ENCODE results near the genes CDAN1, TGM7 and TERB2.

DNA sequence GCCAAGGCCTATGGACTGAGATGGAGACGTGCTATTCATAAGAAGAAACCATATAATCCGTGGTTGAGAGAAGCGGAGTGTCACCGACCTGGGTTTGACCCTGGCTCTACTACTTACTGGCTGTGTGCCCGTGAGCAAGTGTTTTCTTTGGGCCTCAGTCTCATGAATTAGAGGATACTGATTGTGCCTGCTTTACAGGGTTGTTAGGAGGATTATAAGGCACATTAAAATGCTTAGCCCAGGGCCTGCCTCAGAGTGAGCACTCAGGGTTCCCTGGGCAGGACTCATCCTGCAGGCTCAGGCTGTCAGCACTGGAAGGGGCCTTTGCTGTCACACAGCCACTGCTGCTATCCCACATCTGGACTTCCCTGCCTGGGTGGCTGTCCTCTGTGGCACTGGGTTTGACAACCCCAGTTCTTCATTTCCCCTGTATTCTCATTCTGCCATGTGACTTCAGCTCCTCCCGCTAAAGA is 4.7 kb downstream of the PLA2G4F start:
- RRBS: no CpG with 5 or more reads among the region's 6 CpGs

GRCh38 chr15:42408880-42409393 is 49.6 kb downstream of the CAPN3 start:
- RRBS: no CpG with 5 or more reads among the region's 10 CpGs

- RRBS: no CpG with 5 or more reads among the region's 5 CpGs
Observed at GRCh38 chr15:42491504-42491908, 565 bp upstream of the ZNF106 start.

- RRBS: no CpG with 5 or more reads among the region's 8 CpGs
Observed at GRCh38 chr15:42582617-42583507, 7.5 kb downstream of the STARD9 start.

DNA sequence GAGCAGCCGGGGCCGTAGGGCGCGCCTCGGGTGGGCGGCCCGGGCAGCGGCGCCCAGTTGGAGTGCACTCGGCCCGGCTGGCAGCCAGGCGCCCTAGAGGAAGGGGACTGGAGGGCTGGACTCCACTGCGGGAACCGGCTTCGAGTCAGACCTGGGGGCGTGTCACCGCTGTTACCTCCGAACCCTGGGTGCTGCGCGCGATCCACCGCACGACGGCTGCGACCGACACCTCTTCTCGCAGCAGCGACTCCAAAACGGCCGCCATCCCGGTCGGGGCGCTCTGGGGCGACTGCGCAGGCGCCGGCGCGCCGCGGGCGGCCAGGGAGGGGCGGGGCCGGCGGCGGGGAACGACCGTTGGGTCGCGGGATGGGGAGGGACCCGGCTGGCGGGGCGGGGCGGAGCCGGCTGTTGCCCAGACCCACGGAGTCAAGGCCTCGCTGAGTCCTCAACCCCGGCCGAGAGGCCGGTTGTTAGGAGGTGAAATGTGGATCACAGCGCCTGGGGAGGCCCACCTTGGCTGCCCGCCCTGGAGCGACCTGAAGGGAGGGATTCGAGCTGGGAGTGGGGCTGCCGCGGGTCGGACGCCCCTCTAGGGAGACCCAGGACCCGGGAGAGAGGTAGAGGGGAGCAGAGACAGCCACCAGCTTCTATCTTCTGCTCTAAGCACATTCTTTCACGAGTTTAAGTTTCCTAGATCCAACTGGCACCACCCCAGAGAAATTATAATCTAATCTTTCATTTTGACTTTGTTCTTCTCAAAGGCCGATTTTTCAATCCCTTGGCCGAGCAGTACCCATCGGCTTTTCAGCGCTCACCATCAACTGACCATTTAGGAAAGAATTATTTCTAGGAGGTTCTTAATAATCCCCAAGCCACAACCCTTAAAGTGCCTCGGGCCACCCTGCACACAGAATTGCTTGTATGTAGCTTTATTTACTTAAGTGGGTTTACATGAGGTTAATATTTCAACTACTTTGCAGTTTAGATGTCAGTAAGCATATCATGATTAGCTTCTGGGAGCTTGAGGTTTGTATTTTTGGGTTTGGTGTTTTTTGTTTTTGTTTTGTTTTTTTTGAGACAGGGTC is at the start of gene CDAN1:
CDAN1 (minus strand) TSS at position 291 of the 1,085 bp plus-strand sequence.
- RRBS: 1% methylated on average over 16 of the region's 75 CpGs

DNA sequence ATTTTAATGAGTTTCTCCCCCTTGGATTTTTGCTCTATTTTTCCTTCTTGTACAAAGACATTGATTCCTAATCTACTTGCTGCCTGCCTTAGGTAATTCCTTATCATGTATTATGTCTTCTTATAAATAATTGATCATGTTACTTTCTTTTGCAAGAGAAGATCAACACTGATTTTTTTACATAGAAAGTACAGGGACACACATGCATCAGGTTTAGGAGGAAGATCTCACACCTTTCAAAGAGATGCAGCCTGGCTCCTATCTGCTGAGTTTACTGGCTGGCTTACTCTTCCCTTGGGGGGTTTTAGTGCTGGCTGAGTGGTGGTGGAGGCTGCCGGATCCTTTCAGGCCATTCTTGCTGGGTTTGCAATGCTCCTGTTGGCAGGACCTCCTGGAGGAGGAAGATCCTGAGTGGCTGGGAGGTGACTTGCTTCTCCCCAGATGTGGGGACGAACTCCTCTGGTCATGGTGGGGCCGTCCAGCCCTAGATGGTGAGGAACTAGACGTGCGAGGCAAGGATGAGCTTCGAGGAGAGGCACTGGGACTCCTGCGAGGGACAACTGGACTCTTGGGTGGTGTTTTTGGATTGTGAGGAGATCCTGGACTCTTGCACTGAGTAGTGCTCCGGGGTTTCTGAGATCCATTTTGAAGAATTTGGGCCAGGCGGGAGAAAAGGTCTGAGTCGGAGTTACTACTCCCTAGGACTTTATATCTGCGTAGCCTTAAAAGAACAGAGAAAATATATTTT is 8.8 kb upstream of the CDAN1 start:
- RRBS: no CpG with 5 or more reads among the region's 11 CpGs

- RRBS: under 1% methylated on average over 9 of the region's 37 CpGs
Observed at GRCh38 chr15:43185686-43186303, 592 bp downstream of the CCNDBP1 start.

DNA sequence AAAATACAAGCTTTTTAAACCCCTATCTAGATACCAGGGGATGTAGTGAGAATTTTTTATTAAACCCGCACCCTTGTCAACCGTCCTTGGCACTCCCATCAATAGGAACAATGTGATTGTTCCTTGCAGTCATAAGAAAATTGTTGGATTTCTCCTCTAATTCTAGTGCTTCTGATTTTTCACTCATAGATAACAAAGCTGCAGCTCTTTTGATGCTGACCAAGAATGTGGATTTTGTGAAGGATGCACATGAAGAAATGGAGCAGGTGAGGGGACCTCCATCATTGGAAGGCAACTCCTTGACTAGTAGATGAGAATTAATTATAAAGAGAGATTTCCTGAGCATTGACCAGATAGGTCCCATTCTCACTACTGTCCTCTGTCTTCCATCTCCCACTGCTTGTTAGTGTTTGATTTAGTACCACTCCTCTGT is 5.6 kb downstream of the CCNDBP1 start:
- RRBS: no CpG with 5 or more reads among the region's 2 CpGs

GRCh38 chr15:43301959-43302535 is at the start of gene TGM7:
Gene TGM7 (minus strand): TSS chr15:43302255.
- RRBS: no CpG with 5 or more reads among the region's 11 CpGs

DNA sequence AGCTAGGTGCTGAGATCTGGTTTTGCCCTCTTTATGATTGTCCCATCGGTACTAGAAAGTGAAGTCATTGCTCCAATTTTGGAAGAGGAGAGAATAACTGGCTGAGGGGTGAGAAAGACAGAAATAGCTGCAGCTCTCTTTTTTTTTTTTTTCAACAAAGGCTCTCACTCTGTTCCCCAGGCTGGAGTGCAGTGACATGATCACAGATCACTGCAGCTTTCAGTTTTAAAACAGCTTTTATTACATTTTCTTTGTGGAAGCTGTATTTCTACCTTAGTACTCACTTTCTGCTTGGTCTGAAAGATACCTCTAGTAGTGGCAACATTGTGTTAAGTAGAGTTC is 18.1 kb downstream of the ZSCAN29 start:
- RRBS: no CpG with 5 or more reads among the region's 1 CpG

DNA sequence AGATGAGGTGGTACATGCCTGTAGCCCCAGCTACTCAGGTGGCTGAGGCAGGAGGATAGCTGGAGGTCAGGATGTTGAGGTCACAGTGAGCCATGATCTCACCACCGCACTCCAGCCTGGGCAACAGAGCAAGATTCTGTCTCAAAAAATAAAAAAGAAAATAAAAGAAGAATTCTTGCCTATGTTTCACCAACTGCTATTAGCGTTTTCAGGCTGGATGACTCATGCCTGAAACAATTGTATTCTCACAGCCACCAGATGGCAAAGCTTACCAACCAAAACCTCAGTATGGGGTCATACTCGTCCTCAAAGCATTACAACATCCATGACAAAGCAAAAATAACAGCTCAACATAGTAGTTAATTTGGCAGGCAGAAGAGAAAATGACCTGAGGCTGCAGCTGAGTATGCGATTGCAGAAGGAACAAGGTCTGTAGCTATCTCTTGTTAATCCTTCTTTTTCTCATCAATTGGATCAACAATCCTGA is 52.2 kb downstream of the TP53BP1 start:
- RRBS: no CpG with 5 or more reads among the region's 4 CpGs

DNA sequence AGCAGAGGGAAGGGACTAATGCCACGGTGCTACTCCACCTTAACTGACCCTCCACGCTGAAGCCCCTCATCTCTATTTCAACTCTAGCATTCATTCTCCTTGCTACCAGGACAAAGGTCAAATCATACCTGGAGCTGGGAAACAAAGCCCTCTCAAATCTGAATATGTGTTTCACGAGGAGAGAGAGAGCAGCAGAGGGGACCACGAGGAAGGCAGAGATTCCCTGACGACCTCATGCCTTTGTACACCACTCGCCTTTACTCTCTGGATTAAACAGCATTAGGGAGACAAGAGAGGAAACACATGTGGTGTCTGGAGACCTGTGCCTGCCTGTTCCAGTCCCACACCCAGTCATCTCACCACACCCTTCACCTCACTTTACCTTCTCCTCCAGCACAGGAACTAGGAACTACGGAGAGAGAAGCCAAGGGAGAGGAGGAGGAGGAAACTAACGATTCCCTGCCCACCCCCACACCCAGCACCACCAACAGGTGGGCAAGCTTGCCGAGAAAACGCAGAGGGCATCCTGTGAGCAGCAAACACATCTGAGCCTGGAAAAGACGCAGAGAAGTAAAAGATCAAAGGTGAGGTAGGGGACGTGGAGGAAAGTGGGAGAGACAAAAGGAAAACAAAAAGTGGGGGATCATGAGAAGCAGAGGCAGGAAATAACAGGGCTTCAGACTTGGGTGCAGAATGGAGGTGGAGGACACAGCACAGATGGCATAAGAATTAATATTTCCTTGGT is 967 bp upstream of the CKMT1B start:
- RRBS: no CpG with 5 or more reads among the region's 12 CpGs

GRCh38 chr15:43802976-43803674 is 2.7 kb downstream of the HYPK start:
- RRBS: no CpG with 5 or more reads among the region's 11 CpGs

GRCh38 chr15:43893749-43894427 is 67.1 kb downstream of the WDR76 start:
- RRBS: no CpG with 5 or more reads among the region's 2 CpGs

- RRBS: no CpG with 5 or more reads among the region's 32 CpGs
Observed at GRCh38 chr15:44426954-44427494, 405 bp upstream of the CTDSPL2 start.

DNA sequence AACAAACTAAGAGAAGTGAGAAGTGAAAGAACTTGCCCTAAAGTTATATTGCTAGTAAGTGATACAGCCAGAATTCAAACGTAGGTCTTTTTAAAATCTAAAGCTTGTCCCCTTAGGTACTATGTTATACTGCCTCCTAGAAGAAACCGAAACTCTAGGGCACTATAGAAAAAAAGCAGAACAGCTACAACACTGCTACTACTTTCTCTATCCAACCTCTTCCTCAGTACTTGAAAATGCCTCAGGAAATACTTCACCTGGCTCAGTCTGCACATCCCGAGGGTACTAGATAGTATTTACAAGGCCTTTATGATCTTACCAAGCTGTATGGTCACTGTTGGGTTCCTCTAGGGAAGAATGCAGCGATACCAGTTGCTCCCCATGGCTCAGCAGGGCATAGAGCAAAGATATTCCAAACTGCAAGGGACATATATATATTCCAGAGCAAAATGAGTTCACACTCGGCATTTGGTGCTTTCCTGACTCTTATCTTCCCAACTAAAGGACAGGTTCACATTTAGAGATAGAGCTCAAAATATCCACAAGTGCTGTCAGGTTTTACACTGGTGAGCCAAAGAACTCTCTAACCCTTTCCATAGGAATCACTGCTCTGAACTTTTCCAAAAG is 3.4 kb upstream of the SPG11 start:
- RRBS: no CpG with 5 or more reads among the region's 5 CpGs

DNA sequence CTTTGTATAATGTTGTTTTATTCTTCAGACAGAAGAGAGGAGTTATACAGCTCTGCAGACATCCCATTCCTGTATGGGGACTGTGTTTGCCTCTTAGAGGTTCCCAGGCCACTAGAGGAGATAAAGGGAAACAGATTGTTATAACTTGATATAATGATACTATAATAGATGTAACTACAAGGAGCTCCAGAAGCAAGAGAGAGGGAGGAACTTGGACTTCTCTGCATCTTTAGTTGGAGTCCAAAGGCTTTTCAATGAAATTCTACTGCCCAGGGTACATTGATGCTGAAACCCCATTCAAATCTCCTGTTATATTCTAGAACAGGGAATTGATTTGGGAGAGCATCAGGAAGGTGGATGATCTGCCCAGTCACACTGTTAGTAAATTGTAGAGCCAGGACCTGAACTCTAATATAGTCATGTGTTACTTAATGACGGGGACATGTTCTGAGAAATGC is 5.4 kb downstream of the B2M start:
- RRBS: no CpG with 5 or more reads among the region's 1 CpG

- RRBS: no CpG with 5 or more reads among the region's 6 CpGs
Observed at GRCh38 chr15:44820380-44820908, 84.1 kb downstream of the TRIM69 start.

DNA sequence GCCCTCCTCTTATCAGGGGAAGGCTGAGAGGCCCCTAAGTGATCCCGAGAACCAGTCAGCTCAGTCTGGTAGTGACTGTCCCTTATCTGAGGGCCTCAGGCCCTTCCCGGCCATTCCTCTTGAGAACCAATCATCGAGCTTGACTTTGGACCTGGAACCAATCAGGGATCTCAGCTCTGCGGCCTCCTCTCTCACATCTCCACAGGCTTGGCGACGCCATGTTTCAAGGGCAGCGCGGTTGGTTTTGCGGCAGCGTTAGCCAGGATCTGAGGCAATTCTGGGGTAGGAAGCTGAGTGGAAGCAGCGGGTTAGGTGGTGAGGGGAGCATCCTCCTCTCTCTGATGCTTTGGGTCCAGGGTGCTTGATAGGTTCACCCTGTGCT is at the start of gene TERB2:
TERB2 (plus strand) TSS at position 187 of the 382 bp plus-strand sequence.
- RRBS: no CpG with 5 or more reads among the region's 11 CpGs